Epidermal melanocyte (primary cell): ENCODE measurements around the gene SCN5A.

GRCh38 chr3:38644290-38644961 is 5.1 kb downstream of the SCN5A start:
- RRBS = no CpG with 5 or more reads among the region's 10 CpGs

DNA sequence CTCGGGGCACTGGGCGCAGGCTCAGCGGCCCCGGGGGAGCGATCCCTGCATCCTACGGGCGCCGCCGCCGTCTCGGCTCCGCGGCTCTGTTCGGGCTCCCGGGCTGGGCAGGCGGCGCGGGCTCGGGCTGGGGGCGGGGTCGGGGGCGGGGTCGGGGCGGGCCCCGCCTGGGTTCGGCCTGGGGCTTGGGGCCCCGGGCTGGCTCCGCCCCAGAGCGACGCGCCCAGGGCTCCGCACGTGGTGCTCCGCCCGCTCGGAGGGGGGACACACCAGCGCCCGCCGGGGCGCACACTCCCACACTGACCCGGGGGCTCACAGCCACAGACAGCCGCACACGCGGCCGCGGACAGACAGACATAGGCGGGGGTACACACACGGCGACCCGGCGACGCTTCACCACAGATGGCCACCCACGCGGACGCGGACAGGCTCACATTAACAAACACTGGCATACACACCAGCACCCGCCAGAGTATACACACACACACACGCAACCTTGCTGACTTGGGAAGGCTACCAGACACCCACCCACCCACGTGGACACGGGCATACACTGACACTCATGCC is at the start of gene SCN5A:
Gene SCN5A, minus strand, starts transcription at position 88 of the 567 bp plus-strand sequence.
- RRBS = 3% methylated on average over 36 of the region's 60 CpGs

DNA sequence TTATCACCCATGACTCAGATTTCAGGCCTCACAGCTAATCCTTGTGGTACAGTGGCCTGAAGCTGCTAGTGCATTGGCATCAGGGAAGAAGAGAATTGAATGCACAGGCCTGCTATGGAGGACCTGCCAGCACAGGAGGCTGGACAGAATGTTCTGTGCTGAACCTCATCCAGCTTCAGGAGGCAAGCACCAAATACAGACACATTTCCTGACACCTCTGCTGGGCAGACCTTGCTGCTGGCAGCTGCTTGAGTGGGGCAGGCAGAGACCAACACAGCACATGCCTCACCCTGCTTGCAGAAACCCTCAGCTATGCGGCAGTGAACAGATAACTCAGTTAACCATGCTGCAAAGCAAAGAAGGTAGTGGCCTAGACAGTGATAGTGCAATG is 68.0 kb upstream of the SCN5A start:
- RRBS = no CpG with 5 or more reads among the region's 1 CpG

DNA sequence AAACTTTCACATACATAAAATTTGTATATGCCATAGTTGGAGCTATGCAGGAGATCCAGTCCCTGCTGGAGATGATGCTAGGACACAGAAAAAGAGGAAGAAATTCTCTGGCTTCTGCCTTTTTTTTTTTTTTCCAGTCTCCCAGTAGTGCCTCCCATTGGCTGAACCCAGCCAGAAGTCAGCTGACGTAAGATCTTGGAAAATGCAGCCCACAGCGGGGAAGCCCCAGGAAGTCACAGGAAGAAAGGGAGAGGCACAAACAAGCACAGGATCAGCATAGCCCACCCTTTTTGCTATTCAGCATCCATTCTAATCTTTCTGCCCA is 38.5 kb downstream of the SCN11A start:
- RRBS = no CpG with 5 or more reads among the region's 2 CpGs

DNA sequence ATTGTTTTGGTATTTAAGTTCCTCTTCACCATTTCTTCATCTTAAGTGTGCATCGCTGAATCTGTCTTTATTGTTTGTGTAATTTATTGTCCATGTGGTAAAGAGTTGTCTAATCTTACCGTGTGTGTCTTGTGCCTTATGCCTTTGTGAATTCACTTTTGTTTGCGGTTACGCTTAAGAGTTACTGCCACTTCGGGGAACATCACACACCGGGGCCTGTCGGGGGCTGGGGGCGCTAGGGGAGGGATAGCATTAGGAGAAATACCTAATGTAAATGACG is 773 bp downstream of the WDR48 start:
- RRBS = no CpG with 5 or more reads among the region's 9 CpGs

- RRBS = no CpG with 5 or more reads among the region's 2 CpGs
Measured at GRCh38 chr3:39167094-39167716, 13.8 kb upstream of the CSRNP1 start.

DNA sequence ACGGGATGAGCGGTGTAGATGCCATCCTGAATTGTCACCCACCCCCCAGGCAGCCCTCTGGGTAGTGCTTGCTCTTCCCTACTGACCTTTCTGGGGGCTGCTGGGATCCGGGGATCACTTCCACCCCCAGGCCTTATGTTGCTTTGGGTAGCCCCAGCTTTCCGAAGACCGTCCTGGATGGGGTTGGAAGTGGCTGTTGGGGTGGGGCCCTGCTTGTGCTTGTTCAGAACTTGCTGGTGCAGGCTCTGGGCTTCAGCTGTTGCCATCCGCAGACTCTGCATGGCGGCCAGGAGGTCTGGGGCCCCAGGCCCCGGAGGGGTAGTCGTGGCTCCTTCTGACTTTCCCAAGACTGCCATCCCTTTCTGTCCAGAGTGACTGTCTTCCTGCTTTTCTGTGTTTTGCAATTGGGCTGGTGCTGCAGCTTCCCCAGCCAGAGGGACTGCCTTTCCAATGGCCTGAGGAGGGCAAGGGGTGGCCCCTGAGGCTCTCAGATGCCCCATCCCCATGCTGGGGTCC is 6.3 kb downstream of the XIRP1 start:
- RRBS = no CpG with 5 or more reads among the region's 9 CpGs

- RRBS = no CpG with 5 or more reads among the region's 13 CpGs
Measured at GRCh38 chr3:39267725-39268492, 11.9 kb downstream of the CX3CR1 start.

DNA sequence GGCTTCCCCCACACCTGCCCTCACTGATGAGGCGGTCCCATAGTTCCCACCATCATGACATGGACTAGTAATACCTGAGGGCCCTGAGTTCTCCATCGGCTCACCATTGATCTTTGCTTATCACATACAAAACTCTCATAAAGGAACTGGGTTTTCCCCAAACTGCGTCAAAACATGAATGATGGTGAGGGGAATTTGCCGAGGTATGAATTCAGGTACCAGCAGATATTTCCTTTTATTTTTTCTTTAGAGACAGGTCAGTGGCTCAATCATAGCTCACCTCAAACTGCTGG is 1.5 kb upstream of the CCR8 start:
- RRBS = no CpG with 5 or more reads among the region's 4 CpGs

DNA sequence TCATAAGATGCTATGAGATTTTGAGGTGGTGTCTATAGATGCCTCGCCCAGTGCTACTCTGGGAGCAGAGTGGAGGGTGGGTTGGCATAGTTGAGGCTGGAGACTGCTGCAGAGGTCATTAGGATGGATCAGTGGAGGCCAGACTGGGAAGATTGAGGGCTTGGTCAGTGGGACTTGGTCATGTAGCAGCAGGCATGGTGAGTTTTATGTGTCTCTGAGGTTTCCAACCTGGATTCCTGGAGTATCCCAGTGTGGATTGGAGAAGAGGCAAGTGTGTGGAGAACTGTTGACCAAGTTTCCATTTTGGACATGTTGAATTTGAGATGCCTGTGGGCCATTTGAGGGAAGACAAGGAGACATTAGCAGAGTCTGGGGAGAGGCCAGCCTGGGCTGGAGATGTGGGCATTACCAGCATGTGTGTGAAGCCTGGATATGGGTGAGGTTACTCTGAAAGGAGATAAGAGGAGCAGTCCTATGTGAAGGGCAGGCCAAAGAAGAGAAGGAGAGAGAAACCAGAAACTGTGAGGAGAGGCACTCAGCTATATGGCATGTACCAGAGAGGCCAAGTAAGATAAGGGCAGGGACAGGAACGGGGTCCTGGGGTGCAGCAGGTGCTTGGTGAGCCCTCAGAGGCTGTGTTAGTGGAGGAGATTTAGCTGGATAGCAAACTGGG is 4.3 kb downstream of the SLC25A38 start:
- RRBS = no CpG with 5 or more reads among the region's 2 CpGs

DNA sequence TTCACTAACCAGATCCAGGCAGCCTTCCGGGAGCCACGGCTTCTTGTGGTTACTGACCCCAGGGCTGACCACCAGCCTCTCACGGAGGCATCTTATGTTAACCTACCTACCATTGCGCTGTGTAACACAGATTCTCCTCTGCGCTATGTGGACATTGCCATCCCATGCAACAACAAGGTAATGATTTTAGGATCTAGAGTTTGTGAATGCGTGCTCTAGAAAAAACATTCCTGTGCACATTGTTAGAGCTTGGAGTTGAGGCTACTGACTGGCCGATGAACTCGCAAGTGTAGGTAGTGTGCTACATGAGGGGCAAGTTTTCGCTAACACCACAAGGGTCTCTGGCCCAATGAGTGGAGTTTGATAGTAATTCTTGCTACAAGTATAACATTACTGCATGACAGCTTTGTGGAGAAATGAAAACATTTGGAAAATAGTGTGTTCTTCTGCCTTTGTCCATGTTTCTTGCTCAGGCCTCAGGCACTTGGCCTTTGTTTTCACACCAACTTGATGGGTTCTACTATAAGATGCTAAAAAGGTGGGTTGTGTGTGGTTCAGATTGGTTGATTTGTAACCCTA is 4.4 kb downstream of the RPSA start:
- RRBS = no CpG with 5 or more reads among the region's 9 CpGs

- RRBS = no CpG with 5 or more reads among the region's 2 CpGs
Measured at GRCh38 chr3:39757265-39757803, 52.1 kb upstream of the MYRIP start.

DNA sequence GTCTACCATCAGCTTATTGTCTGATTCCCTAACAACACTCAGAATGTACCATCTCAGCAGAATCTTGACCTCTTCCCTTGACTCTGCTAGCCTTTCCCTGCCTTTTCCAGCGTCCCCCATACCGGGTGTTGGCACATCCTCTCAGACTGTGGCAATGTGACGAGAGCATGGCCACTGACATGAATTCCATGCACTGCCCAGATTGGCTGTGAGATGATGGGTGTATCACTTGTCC is 60.4 kb upstream of the EIF1B start:
- RRBS = no CpG with 5 or more reads among the region's 3 CpGs

- RRBS = 28% methylated on average over 6 of the region's 42 CpGs
Measured at GRCh38 chr3:40615298-40616458, 90.9 kb downstream of the ZNF621 start.

DNA sequence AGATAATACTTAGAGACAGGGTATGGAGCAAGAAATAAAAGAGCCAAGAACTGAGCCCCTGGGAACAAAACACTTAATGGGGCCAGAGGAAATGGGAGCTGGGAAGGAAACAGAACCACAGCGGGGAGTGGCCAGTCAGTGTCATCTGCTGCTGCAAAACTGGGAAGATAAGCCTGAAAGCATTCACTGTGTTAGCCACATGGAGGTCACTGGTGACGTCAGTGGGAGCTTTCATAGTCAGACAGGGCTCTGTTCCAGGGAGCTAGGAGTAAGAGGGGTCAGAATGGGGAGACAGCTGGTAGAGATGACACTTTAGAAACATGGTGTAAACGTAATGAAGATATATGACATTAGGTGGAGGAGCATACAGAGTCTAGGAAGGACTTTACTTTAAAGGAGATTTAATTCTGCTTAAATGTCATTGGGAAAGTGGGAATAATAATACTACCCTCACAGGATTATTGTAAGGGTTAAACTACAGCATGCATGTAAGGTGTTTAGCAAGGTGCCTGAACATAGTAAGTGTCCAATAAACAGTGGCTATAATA is 172.7 kb upstream of the CTNNB1 start:
- RRBS = no CpG with 5 or more reads among the region's 3 CpGs

DNA sequence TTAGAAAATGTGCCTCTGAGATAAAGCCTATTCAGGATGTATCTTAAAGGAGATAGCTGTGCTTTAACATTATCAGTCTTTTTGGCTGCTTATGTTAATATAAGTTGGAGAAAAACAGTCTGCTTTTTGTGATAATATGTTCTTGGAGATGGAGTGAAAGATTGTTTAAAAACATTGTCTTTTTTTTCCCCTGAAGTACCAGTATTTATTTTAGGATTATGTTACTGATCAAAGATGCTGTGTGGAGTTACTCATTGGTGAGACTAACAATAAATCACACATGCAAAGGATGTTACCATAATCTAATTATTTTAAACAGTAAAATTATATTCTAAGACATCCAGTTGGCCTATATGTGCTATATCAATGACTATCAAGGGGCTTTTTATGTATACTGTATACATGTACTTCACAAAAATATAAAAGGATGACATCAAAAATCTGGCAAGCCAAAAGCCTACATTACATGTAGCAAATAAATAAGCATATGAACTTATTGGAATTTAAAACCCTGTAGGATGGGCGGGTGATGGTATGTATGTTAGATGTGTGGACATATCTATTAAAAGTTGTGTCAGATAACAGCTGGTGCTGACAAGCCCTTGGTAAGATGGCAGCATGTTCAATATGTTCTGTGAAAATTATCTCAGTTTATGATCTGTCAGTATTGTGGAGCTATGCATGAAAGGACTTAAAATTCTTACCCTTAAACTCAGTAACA is 19.9 kb downstream of the CTNNB1 start:
- RRBS = no CpG with 5 or more reads among the region's 1 CpG

DNA sequence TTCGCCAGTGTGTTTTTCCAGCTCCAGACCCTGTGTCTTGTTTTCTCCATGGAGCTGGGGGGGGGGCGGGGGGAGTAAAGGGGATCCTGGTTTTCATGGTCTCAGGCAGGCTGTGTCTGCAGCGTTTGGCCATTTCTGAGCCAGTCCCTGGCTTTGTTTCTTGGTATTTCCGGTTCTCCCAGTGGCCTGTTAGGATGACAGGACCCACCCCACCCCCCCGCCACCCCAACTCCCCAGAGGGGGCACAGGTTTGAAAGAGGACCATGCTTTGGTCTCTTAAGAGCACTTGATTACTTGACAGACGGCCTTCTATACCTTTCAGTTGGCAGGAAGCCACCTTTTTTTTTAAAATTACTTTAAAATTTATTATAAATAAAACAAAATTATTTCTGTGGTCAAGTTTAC is 47.6 kb upstream of the TRAK1 start:
- RRBS = no CpG with 5 or more reads among the region's 6 CpGs

DNA sequence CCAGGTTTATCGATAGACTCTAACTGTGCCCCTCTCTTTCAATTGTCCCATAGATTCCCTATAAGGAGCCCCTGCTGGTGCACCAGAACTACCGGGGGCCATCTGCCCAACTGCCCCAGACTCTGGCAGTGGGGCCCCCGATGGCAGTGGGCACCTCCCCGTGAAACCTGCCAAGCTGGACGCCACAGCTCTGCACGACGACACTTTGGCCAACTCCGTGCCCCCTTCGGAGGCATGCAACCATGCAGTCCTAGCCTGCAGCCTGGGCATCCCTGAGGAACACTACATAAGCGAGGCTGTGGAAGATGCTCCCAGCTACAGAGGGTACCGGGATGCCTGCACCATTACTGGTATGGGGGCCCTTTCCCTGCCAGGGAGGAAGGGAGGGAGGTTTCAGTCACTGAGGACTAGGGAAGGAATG is 4.1 kb upstream of the TRAK1 start:
- RRBS = no CpG with 5 or more reads among the region's 11 CpGs

DNA sequence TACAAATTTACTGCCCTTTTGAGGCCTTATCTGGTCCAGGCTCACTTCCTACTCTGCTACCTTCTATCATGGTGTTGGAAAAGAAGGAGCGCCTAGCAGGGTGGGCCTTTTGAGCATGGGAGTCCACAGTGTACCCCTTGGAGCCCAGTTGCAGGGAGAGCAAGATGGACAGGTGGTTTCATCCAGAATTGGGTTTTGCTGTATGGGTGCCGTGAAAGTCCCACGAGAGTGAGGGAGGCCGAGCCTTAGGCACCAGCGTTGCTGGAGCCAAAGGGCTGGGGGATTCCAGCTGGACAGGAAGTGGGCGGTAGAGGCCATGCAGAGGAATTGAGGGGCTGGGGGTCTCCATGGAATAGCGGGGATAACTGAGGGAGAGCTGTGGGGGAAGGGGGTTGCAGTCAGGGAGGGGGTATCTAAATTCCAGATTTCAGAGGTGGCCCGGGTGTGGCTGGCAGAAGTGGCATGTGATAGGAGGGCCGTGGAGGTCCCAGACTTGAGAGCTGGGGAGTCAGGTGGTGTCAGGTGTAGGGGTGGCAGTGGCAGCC is 7.6 kb downstream of the TRAK1 start:
- RRBS = no CpG with 5 or more reads among the region's 9 CpGs

- RRBS = no CpG with 5 or more reads among the region's 8 CpGs
Measured at GRCh38 chr3:42102488-42102978, 11.4 kb downstream of the TRAK1 start.